Thoracic aorta endothelial cell (primary cell): ENCODE measurements around a stretch of chr9.

DNA sequence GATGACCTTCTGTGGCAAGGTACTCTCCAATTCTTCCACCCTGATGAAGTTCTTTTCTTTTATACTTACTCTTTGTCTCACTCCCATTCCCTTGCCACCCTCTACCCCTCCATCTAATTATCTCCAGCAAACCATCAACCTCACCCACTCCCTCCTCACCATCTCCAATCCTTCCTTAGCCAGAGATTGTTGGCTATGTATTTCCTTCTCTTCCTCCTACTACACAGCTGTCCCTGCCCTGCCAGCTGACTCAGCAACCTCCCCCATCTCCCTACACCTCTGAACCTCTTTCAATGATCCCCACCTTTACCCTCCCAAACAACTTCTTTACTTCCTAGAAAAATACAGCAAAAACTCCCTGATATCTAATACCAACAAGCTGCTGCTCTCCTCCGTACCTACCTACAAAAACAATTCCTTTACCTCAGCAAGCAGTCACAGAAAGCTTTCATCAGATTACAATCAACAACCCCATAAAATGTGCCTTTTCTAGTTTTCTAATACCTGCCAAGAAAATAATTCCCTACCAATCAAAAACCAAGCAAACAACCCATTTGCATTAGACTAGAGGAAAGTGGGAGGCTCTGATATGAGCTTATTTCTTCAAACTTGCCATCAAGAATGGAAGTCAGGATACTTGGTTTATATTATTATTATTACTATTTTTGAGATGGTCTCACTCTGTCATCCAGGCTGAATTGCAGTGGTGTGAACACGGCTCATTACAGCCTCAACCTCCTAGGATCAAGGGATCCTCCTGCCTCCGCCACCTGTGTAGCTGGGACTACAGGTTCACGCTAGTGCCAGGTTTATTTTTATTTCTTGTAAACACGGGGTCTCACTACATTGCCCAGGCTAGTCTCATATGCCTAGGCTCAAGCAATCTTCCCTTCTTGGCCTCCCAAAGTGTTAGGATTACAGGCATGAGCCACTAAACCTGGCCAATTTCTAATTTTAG, 37.1 kb downstream of the SPTLC1 start:
- CAGE, long polyA plus RNA, result no peak

- CAGE, long polyA plus RNA, result no peak
These were observed 918 bp upstream of the IARS1 start for GRCh38 chr9:92294248-92294981.

DNA sequence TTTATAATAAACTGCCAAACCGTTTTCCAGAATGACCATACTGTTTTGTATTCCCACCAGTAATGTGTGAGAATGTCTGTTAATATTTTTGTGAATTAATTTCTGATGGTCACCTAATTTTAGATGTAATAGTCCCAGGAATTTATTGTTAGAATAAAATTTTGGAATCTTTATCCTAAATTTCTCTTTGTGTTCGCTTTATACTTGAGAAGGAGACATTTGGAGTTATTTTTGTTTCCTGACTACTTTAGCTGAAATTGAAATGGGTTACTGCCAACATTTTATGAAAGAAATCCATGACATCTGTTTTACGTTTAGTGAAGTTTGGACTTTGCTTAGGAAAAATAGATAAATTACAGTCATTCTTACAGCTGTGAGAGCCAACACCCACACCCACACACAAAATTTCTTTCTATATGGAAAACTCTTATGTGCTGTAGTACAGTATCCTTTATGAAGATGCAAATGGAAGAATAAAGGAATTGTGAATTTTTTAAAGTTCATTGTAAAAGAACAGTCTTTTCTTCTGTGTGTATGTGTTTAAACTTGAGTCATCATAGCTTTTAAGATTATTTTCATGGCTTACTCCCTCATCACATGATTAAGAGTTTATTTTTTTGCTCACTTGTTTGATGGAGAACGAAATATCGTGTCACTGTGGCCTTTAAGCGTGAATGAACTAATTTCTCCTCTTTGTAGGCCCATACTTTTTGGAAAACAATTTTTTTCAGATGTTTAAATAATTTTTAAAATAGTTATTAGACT, 24.4 kb downstream of the CENPP start:
- CAGE, long polyA plus RNA, result no peak

DNA sequence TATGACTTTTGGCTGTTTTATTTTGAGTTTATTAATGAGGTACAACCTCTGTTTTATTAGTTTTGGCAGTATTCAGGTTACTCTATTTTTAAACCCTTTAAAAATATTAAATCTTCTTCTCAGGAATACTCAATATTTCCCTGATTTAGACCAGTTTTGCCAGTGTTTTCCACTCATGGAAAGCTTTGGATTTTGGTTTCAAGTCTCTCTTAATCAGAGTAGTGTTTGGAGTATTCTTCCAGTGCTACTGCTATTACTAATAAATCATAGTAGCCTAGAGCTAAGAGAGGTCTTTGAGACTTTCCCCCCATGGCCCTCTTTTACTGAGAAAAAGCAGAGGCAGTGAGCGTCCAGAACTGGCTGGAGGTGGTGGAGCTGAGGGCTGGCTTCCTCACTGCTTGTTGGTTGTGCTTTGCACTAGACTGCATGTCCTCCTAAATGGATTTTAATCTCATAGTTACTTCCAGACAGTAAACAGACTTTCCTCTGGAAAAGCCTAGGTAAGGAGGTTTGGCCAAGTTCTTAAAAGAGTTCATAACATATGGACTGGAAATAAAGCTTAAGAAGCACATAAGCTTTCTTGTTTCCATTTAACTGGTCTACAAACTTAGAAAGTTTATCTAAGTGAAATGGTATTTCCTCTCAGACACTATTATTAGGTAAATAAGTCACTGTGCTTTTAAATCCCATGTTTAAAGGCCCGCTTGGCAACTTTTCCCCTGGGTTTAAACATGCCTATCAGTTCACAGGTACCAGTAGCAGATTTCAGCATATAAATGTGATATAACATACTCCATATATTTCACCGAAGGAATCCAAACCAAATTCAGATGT, 55.6 kb downstream of the ECM2 start:
- CAGE, long polyA plus RNA, result no peak

GRCh38 chr9:92482132-92482644, 53.6 kb downstream of the ECM2 start:
- CAGE, long polyA plus RNA, result no peak

DNA sequence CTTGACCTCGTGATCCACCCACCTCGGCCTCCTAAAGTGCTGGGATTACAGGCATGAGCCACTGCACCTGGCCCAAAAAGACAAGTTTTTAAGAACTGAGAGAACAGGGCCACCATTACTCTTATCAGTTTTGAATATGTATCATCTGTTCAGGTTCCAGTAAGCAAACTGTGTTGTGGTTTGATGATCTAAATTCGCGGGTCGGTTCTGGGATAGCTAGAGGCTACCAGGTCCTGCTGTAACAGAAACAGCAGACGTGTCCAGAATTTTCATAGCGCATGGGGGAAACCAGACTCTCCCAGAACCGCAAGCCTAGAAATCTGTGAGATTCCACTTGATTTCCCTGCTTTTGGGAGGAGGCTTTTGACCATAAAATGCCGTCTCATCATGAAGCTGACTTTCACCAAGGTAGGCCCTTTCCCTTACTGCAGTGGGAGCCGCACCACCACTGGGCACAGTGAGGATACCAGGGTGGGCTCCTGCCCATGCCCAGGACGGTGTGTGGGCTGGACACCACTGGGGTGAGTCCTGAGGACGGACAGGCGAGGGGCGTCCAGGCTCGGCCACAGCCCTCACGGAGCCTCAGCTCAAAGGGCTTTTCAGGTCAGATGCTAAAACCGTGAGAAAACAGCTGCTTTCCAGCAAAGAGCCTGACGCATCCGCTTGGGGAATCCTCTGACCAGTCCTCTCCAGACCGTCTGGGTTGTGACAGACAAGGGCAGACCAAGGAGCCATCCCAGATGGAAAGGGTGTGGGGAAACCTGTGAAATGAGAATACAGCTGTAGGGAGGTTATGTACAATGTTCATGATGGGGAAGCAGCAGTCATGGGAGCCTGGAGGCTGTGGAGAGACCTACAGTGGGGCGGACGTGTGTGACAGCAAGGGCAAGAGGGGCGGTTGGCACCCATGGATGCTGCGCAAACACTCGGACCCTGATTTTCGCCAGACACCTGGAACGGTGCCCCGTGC, 59.4 kb downstream of the IPPK start:
- CAGE, long polyA plus RNA, result no peak

DNA sequence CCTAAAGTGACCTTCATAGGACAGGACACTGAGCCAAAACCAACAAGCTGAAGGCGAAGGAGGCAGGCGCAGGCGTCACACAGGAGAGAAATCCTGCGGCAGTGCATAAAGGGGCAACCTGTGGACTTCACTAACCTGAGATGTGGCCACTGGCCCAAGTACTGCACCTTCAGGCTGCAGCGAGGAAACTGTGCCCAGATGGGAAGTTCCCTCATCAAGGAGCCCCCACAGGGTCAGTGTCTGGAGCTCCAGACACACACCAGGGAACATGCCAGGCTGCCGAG, 3.7 kb downstream of the IPPK start:
- CAGE, long polyA plus RNA, result no peak

DNA sequence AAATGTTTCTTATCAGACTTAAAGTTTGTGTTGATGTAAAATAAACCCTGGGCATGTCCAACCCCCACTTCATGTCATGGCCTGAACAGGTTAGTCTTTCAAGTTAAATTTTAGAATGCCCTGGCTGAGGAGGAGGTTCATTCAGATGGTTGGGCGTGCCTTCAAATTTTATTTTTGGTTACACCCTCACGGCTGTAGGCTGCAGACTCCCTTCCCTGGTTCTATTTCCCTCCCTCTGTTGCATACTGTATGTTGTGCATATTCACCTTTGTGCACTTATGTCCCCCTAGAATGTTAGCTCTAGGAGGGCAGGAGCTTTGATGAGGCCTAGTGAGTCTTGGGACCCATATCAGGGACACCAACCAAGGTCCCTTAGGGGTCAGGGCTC, 5.4 kb upstream of the BICD2 start:
- CAGE, long polyA plus RNA, result no peak

- CAGE, long polyA plus RNA, result no peak
These were observed 21.5 kb downstream of the FGD3 start for GRCh38 chr9:92968977-92969151.

DNA sequence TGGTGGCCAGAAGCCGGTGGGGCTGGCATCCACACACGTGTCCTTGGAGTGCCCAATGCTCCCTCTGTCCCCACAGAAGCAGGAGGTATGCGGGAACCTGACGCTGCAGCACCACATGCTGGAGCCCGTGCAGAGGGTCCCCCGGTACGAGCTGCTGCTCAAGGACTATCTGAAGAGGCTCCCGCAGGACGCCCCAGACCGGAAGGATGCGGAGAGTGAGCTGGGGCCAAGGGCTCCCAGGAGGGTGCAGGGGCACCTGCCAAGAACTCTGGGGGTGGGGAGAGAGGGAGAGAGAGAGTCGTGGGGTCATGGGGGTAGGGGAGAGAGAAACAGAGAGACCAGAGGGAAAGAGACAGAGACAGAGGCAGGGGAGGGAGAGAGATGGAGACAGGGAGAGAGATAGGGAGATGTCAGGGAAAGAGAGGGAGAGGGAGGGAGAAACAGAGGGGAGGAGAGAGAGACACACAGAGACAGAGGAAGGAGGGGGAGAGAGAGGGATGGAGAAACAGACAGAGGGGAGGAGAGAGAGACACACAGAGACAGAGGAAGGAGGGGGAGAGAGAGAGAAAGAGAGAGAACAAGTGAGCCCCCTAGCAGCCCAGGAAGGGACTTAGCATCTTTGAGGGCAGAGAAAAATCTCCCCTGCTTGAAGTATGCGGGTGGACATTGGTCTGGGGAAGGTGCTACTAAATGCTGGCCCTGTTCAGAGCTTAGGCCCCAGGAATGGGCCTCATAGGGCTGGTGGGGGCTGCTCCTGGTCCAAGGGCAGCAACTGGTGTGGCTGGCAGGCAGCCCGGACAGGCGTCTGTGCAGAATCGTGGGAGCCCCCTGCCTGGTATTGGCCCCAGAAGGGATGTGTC, 48.1 kb upstream of the SUSD3 start:
- CAGE, long polyA plus RNA, result no peak

GRCh38 chr9:93020013-93020504, 38.4 kb upstream of the SUSD3 start:
- CAGE, long polyA plus RNA, result no peak

DNA sequence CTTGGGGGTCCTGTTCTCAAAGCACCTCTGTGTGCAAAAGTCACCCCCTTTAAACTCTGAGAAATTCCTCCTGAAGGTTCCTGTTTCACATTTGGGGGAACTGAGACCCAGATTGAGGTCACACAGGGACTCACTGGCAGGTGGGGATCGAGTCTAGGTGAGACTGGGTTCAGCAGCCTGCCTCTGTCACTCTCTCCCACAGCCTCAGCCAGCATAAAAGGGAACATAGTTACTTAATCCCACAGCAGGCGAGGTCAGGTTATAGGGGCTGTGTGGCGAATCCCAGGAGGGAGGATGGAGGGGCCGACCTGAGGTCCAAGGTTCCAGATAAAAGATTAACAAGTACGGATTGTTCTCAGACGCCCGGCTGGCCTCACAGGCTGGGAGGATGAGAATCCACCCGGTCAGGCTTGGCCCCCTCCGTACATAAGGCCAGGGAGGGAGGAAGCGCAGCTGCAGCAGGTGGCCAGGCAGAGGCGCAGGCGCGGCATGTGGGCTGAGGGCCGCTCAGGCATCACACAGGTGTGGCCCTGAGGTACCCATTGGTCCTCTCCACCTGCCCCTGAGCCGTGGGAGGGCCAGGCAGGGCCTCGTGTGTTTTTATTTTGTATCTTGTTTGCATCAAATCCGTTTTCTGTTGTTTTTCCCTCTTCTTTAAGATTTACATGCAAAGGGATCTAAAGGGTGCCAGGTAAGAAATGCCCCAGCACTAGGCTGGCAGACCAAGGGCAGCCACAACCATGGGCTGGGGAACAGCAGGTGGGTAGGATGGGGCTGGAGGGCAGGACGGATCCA, 3.4 kb downstream of the SUSD3 start:
- CAGE, long polyA plus RNA, result no peak

DNA sequence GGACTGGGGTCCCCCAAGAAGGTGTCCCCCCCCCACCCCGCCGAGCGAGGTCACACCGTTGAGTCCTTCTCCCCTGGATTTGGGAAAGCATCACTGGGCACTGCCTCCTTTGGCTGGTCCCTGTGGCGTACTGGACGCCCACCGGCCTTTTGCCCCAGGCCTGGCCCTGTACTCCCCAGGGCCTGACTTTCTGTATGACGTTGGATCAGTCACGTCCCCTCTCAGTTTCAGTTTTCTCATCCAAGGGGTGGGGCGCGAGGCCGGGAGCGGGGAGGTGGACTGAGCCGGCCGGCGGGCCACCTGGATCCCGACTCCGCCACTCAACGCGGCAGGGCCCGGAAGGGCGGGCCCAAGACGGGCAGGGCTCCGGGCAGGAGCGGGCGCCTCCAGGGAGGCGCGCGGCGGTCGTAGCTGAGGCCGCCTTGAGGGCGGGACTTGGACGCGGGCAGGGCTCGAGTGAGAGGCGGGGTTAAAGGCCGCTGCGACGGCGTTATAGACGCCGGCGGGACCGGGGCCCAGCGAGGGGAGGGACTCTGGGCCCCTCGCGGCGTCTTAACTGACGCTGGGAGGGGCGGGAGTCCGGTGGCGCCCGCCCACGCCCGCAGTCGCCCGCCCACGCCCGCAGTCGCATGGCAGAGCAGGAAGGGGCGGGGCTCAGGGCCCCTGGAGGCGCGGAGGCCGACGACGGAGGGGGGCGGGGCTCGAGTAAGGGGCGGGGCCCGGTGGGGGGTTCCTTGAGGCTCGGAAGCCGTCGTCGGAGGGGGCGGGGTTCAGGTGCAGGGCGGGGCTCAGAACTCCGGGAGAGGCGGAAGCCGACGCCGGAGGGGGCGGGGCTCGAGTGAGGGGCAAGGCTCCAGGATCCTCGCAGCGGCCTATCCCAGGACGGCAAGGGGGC, 601 bp upstream of the CARD19 start:
- CAGE, long polyA plus RNA, result no peak

- CAGE, long polyA plus RNA, result no peak
These were observed 18.6 kb downstream of the CARD19 start for GRCh38 chr9:93114465-93115227.

DNA sequence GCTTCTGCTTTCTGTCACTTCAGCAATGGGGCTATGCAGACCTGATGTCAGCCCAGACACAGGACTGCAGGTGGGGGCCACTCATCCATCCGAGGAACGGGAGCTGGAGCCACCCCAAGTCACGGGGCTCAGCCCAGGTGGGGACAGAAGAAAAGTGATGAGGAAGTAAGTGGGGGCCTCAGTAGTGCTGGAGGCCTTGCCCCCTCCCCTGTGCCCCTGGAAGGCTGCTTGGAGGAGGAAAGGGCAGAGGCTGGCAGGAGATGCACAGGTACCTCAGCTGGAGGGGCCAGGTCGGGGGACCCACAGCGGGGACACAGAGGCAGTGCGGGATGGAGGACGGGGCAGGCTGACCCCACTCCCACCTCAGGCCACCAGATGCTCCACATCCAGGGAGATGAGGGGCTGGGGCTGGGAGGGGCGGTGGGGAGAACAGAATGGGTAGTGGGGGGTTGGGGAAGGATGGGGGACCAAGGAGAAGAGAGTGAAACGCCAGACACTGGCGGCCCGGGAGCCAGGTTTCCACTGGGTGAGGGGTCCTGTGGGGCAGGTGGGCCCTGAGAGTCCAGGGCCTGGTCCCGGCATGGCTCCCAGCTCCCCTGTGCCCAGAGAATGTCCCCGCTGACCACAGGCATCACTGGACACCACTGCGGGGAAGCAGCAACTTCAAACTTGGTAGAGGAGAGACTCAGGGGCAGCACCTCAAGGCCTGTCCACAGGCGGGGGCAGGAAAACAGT, 13.4 kb downstream of the NINJ1 start:
- CAGE, long polyA plus RNA, result no peak

DNA sequence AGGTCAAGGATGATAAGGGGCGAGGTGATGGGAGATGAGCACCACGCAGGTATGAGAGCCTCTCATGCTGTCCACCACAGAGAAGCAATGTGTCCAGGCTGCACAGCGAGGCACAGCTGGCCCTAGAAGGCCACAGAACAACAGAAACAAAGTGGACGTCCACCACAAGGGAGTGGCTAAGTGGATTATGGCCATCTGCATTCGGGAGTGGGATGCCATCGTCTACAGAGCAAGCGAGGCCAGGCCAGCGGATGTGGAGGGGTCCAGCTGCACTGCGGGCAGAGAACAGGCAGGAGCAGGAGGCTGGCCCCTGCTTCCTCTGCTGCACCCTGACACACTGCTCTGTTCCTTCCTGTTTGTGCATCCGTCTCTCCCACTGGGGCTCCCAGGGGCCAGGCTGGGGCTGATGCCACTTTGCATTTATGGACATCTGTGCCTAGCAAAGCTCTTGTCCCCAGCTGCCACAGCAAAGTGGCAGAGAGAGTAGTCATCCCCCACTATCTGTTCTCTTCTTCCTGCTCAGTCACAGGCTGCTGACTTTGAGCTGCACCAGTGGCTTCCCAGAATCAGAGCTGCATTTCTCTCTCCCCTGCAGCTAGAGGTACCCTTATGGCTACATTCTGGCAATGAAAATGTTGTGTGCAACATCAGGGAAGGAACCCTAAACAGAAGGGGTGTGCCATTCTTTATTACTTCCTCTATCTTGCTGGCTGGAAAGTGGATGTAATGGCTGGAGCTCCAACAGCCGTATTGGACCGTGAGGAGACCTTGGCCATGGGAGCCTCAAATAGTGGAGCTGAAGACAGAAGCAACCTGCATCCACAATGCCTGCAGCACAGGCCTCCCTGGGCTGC, 4.1 kb upstream of the NINJ1 start:
- CAGE, long polyA plus RNA, result no peak

GRCh38 chr9:93187551-93187873, 3.6 kb downstream of the WNK2 start:
- CAGE, long polyA plus RNA, result no peak

DNA sequence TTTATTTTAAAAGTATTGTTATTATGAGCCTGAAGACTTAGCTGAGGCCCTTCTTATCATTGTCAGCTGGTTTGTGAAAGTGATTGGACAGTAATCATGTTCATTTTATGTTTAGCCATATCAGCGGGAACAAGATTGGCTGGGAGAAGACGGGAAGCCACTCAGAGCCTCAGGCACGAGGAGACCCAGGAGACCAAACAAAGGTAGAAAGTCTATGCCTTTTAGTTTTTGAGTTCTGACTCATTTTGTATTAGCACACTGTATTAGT, 49.4 kb upstream of the PHF2 start:
- CAGE, long polyA plus RNA, result no peak

DNA sequence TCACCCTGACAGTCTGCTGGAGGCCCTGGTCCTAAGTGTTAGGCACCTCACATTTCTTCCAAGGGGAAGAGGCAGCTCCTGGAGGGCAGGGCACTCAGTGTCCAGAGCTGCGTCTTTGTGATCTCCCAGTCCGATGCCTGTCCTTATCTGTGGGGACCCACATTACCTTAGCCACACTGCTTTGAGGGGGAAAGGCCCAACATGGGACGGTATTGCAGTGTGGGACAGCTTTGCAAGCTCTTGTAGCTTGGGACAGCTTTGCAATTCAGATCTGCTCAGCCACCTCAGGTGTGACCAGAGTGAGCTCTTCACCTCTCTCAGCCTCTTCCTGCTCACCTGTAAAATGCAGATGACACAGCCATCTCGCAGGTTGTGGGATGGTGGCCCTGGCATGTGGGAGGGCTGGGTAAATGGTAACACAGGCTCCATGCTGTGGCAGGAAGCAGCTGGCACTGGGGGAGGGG, 23.9 kb downstream of the PHF2 start:
- CAGE, long polyA plus RNA, result no peak

GRCh38 chr9:93607519-93608105, 31.2 kb downstream of the PHF2 start:
- CAGE, long polyA plus RNA, result no peak